Body of pancreas (tissue), 2 donors: ENCODE measurements around a stretch of chr11.

- PRO-cap, result no peak
- RAMPAGE, long total RNA, 2 experiments, result start-site peak on the minus strand in 1 of 2 experiments, at chr11:95875913-95876075 at its widest, 5 reads per replicate
Measured at GRCh38 chr11:95875114-95876161, 48.5 kb downstream of the MTMR2 start.

GRCh38 chr11:95922324-95922952 lies 1.5 kb downstream of the MTMR2 start:
- PRO-cap, result no peak
- RAMPAGE, long total RNA, 2 experiments, result no peak in any of the 2 experiments

GRCh38 chr11:95924803-95925675 lies 1.1 kb upstream of the MTMR2 start:
- PRO-cap, result no peak
- RAMPAGE, long total RNA, 2 experiments, result no peak in any of the 2 experiments

- PRO-cap, result no peak
- RAMPAGE, long total RNA, 2 experiments, result no peak in any of the 2 experiments
Measured at GRCh38 chr11:96013271-96013874, 89.5 kb upstream of the MTMR2 start.

GRCh38 chr11:96194071-96194814 lies 148.8 kb downstream of the MAML2 start:
- PRO-cap, result no peak
- RAMPAGE, long total RNA, 2 experiments, result no peak in any of the 2 experiments

DNA sequence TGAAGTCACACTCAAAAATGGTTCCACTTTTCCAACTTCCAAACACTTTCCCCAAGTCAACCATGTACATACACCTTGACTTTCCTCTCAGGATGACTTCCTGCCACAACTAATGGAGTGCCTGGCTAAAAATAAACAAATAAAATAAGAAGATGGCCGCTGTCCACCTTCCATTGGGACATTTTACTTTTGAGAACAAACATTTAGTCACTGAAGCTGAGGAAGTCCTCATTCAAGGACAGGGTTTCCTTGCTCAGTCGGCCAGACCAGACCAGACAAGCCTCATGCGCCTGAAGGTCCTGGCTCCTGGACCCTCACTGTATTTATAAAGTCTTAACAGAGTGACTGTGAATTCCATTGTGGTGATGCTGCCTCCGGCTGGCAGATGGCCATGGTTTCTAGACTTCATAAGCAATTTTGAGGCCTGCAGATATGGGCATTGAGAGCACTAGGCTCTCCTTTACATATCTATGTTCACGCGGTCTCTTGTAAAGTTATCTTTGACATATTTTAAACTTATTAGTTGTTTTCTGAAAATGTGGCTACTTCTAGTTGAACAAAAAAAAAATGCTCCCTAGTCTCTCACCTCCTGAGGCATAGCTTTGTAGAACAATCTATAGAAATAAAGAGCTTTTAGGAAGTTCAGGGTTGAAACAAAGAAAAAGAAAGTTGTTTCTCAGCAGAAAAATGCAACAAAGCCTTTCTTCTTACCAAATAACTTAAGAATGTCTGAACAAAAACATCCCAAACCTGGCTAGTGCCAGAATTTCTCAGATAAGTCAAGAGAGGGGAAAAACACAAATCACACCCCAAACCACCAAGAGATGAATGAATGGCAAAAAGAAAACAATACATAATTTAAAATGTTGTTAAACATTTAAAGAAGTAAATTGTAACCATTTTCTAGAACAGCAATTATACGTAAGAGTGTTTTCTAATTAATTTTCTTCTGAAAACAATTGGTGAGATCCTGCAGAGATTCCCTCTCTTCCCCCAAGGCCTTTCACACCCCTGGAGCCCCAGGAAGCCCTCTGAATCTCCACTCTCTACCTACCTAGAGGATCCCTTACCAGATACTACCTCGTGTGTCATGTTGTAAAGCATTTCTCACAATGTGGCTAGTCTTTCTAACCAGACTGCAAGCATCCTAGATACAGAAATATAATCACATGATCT lies 114.2 kb downstream of the MAML2 start:
- PRO-cap, result no peak
- RAMPAGE, long total RNA, 2 experiments, result no peak in any of the 2 experiments

- PRO-cap, result no peak
- RAMPAGE, long total RNA, 2 experiments, result no peak in any of the 2 experiments
Measured at GRCh38 chr11:96257086-96257590, 85.9 kb downstream of the MAML2 start.

DNA sequence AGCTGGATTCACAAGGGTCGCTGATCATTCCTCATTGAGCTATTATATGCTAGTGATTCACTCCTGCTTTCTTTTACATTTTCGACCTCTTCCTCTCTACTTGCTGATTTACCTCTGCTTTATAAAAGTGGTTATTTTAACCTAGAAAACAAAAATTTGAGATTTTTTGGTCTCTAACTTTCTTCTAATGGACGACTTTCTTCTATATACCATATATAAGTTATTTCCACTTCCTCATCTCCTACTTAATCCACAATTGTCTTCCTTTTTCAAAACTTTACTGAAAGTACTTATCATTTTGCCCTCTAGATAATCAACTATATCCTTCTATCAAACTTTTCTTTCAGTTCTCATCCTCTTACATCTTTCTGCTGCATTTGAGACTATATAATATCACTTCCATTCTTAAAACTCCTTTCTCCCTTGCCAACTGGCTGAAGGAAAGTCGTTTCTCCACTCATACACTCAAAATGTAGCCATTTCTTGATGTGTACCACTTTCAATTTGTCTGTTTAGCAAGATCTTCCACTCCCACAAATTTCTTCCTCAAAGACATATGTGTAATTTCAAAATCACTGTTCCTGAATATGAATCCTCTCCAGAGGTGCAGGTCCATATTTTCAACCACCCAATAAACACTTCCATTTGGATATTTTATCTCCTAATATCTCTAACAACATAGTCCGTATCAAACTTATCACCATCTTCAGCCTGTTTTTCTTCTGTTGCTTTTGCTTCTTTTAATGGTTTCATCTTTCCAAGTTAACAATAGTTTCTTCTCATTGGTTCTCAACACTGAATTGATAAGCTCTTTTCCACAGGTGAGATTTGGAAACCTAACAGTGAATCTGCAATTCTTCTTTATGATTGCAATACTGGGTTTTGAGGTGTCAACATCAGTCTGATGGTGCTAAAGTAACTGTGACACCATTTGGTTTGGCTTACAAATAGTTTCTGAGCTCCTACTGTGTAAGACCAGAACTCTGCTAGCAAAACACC lies 59.0 kb downstream of the MAML2 start:
- PRO-cap, result no peak
- RAMPAGE, long total RNA, 2 experiments, result start-site peak on the minus strand in 1 of 2 experiments, centred at position 530 of the sequence, 17 reads per replicate

DNA sequence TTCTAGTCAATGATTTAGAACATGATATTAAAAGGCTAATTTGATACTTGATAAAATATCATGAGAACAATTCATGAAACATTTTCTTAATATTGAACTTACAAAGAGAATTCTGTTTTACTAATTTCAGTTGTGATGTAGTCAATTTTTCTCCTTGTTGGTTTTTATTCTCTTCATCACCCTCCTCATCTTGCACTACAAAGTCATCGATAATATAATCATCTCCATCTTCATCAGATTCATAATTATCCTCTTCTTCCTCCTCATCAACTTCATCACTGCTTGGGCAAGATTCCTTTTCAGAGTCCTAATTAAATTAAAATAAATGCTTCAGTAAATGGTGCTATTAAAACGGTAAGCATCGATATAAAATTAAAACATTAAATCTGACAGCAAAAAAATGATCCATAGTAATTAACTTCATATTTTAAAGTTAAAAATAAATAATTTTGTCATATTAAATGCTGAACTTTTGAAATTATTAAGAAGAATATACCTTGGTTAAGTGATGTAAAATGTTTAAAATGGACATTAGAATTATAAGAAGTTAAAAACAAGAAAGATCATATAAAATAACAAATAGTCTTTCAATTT lies 6.4 kb downstream of the CCDC82 start:
- PRO-cap, result no peak
- RAMPAGE, long total RNA, 2 experiments, result no peak in any of the 2 experiments

GRCh38 chr11:96384601-96385078 lies 5.1 kb downstream of the CCDC82 start:
- PRO-cap, result no peak
- RAMPAGE, long total RNA, 2 experiments, result no peak in any of the 2 experiments

DNA sequence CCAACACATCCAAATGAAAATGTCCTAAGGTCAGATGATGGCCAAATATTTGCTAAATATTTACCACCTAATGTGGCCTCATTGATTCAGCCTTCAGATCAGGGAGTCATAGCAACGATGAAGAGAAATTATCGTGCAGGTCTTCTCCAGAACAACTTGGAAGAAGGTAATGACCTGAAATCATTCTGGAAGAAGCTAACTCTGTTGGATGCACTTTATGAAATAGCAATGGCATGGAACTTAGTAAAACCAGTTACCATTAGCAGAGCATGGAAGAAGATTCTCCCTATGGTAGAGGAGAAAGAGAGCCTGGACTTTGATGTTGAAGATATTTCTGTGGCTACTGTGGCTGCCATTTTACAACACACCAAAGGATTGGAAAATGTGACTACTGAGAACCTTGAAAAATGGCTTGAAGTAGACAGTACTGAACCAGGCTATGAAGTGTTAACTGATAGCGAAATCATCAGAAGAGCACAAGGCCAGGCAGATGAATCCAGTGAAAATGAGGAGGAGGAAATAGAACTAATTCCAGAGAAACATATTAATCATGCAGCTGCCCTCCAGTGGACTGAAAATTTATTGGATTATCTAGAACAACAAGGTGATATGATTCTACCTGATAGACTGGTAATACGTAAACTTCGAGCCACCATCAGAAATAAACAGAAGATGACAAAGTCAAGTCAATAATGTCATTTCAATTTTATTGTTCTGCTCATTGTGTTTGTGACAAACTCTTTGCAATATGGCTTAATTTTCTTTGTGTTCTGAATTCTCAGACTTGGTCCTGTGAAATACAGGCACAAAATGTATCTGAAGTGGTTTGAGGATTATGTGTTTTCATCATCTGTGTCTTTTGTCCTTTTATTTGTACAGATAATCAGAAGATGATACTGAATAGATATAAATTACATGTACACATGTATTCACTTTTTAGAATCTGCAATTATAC lies 2.0 kb downstream of the JRKL start:
- PRO-cap, result no peak
- RAMPAGE, long total RNA, 2 experiments, result no peak in any of the 2 experiments

DNA sequence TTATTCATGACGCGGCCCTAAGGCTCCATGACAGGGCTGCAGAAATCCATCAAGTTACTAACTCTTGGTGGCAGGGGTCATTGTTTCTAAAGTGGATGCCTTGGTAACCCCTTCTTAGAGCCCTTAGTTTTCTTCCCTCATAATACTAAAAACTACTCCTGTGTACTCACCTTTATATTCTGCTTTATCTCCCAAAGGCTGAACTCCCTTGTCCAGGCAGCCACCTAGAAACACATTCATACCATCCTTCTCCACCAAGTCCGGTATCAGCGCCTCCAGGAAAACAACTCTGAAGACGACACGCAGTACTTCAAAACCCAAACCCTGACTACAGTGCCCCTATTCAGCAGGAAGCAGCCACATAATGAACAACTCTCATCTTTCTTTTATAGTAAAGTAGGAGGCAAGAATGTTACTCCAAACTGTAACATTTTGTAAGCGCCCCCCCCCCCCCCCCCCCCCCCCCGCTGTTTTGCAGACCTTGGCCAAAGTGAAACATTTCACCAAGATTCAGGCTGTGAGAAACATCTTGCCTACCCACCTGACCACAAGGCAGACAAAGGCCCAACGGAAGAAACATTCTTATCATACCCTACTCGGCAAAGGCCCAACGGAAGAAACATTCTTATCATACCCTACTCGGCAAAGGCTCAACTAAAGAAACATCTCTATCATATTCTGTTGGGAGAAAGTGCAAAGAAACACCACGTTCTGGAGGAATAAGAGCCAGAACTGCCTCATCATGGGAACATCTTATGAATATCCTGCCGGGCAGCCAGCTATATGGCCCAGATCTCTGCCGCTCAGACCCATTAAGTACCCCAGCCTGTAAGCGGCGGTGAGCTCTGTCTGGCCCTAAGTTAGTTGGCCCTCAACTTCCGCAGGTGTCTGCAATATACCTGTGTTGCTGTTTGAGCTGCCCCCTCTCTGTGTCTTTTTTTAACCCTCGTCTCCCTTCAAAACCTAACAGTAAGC lies 117.0 kb downstream of the JRKL start:
- PRO-cap, result no peak
- RAMPAGE, long total RNA, 2 experiments, result no peak in any of the 2 experiments

DNA sequence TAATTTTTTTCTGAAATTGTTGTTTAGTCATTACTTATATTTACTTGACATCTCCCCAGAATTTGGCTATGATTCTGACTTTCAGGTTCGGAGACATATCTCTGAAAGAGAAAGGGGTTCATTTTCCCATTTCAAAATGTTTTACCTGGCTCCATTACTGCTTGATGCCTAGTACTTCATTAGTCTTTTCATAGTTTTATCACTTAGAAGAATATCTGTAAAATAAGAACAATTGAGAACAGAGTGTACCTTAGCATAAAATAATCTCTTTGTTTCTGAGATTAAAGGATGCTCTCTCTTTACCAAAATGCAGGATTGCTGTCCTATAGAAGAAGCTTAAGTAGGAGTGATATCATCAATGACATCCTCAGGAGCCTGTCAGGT lies 943.8 kb downstream of the JRKL start:
- PRO-cap, result no peak
- RAMPAGE, long total RNA, 2 experiments, result no peak in any of the 2 experiments

DNA sequence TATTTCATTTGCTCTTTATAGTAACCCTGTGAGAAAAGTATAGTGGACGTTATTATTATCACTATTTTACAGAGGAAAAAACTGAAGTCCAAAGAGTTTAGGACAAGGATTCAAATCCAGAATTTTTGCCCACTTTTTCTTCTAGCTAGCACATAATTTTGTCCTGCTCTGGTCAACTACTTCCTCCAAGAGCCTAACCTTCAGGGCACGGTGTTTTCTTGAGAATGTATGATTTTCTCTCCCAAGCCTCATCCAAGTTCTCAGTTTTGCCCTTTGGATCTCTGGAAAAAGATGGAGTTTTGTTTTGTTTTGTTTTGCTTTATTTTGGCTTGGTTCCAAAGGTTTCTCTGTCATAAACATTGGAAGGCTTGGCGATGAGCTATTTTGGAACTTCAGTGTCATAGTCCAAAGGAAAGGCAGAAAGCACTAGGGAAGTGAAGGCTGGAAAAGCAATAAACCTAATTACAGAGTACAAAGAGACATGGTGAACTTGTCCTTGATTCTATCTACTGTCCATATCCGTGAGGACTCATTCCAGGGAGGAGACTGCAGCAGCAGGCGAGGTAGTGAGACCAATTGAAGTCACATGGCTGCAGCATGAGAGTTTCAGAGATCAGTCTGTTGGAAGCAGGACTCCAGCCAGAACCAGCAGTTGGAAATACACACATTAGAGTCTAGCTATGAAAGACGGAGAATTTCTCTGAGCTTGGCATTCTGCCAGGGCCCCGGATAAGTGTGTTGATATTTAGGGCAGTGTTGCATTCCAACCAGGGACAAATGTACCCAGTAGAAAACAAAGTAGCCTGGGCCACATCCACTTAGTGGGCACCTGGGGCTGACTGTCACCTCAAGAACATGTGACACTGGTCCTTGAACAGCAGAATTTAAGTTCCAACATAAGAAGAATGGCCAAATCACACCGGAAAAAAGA lies 54.2 kb upstream of the ARHGAP42 start:
- PRO-cap, result no peak
- RAMPAGE, long total RNA, 2 experiments, result no peak in any of the 2 experiments

GRCh38 chr11:101407262-101407674 lies 176.5 kb downstream of the TRPC6 start:
- PRO-cap, result unidirectional peak, plus-strand start at chr11:101407381
- RAMPAGE, long total RNA, 2 experiments, result no peak in any of the 2 experiments

- PRO-cap, result no peak
- RAMPAGE, long total RNA, 2 experiments, result no peak in any of the 2 experiments
Measured at GRCh38 chr11:101444778-101445313, 139.0 kb downstream of the TRPC6 start.

- PRO-cap, result no peak
- RAMPAGE, long total RNA, 2 experiments, result no peak in any of the 2 experiments
Measured at GRCh38 chr11:101487720-101488058, 96.1 kb downstream of the TRPC6 start.

DNA sequence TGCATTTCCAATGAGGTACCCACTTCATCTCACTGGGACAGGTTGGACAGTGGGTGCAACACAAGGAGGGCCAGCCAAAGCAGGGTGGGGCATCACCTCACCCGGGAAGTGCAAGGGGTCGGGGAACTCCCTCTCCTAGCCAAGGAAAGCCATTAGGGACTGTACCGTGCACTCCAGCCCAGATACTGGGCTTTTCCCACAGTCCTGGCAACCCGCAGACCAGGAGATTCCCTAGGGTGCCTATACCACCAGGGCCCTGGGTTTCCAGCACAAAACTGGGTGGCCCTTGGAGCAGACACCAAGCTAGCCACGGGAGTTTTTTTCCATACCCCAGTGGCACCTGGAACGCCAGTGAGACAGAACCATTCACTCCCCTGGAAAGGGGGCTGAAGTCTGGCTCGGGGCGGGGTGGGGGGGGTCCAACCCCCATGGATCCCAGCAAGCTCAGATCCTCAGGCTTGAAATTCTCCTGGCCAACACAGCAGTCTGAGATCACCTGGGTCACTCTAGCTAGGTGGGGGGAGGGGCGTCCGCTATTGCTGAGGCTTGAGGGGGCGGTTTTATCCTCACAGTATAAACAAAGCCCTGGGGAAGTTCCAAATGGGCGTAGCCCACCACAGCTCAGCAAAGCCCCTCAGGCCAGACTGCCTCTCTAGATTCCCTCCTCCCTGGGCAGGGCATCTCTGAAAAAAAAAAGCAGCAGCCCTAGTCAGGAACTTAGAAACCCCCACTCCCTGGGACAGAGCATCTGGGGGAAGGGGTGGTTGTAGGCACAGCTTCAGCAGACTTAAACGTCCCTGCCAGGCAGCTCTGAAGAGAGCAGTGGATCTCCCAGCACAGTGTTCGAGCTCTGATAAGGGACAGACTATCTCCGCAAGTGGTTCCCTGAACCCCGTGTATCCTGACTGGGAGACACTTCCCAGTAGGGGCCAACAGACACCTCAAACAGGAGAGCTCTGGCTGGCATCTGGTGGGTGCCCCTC lies 16.9 kb downstream of the TRPC6 start:
- PRO-cap, result no peak
- RAMPAGE, long total RNA, 2 experiments, result no peak in any of the 2 experiments

DNA sequence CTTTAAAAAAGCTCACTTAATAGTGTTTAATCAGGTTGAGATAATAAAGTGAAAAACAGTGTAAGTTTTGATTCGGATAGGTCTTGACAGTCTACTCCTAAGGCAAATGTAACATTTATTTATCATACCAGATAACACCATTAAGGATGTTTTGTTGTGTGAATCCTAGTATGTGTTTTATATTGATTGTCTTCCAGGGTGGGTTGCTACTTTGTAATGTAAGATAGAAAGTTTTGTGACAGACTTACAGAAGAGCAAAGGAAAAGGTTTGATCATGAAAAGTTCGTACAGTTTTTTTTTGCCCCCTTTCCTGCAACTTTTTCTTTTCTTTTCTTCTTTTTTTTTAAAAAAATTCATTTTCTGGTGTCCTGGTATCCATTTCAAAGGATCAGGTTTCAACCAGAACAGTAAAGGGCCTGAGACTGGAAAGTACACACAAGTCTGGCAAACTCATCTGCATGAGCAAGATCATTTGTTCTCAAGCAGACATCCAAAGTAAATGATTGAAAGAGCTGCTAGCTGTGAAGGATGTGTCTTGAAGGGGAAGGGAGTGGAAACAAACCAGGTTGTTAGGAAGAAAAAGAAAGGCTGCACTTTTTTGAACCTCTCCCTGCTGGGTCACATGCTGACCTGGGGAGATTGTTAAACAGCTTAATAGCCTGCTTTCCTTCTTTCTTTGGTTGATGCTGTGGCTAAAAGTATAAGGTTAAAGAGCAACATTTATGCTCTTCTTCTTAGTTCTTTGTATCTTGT lies 5.2 kb downstream of the YAP1 start:
- PRO-cap, result no peak
- RAMPAGE, long total RNA, 2 experiments, result no peak in any of the 2 experiments

GRCh38 chr11:102166438-102167152 lies 56.3 kb downstream of the YAP1 start:
- PRO-cap, result no peak
- RAMPAGE, long total RNA, 2 experiments, result no peak in any of the 2 experiments